Measurements from ENCODE around the genes GIMAP5, AOC1, TMUB1 and CRYGN.

DNA sequence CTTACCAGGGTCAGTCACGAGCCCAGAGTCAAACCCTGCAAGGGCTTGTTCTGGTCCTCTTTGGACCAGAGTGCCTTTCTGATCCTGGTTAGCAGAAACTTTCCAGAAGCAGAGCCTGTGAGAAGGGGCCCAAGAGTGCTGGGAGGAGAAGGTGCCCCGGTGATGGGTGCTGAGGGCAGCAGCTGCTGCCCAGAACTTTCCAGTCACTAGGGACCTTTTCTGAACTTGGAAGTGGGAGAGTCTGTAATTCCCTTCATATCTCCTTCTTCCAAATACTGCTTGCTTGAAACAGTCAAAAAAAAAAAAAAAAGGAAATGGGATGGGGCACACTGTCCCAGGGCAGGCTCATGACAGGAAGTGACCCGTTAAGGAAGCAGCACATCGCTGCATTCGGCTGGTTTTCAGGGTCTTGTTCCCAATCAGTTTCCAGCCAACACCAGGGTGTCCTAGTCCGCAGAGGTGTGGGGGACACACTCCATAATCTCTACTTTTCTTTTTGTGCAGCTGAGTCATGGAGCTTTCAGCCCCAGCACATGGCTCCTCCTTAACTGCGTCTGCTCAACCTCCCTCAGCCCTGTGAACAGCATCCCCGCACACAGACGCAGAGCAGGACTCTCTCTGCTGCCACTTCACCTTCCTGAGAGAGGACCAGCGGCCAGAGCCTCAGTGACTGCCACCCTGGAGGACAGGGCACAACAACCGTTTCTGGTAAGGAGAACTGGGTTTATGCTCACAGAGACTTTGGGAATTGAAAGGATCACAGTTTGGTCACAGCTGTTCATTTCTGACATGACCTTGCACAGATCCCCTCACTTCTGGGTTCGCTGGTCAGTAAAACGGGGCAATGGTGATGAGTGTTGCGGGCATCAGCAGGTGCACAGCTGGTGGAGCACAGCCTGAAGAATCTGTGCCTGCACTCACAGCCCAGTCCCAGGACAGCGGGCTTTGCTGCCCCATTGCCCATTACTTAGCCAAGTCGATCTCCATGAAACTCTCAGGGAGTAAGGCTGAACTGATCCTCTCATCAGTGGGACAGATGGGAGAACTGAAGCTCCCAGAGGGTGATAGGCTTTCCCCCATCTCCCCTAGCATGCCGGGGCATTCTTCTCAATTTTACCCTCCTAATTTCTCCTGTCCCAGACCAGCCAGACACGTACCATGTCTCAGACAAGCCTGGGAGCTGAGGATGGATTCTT lies at the start of gene GIMAP5:
Gene GIMAP5 (plus strand): TSS at position 418 of the 1,196 bp plus-strand sequence.
- RRBS: no CpG with 5 or more reads among the region's 18 CpGs

DNA sequence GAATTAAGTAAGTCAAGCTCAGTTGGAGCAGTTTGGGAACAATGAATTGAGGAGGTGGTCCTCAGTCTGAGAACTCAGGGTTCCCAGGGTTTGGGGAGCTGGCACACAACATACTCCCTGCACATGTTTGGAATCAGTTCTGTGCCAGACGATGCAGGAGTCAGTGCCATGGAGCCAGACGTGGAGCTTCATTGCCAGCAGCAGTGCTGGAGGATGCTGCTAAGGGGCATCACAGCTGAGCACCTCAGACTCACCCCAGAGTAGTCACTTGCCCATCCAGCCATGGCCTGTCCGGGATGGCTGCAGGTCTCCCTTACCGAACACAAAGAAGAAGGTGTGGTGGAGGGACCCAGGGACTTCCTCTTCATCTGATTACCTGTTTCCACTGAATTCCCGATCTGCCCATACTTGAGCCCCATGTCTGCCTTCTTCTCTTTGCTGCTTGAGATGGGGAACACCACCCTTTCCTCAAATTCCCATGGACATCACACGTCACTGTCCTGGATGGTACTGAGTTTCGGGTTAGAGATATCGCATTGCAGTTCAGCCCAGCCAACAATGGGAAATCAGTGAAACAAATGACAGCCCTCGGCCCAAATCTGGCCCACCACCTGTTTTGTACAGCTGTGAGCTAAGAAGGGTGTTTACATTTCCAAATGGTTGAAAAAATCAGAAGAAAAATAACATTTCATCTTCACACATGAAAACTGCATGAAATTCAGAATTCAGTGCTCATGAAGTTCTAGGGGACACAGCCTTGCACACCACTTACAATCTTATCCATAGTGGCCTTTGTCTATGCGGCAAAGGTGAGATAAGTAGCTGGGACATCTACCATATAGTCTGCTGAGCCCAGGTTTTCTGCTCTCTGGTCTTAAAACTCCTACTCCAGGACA lies 8.1 kb downstream of the GIMAP5 start:
- RRBS: no CpG with 5 or more reads among the region's 10 CpGs

DNA sequence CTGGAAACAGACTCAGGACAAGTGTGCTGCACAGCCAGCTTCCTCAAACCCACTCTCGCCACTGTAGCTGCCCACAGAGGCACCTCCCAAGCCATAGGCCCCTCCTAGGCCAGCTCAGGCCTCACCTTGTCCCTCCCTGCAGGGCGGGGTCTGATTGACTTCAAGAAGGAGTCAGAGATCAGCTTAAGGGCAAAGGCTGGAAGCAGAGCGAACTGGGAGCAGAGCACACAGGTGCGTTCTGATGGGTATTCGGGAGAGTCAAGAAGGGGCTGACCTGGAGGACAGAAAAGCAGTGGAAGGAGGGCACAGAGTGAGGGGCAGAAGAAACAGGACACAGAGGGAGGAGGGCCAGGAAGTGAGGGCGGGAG lies at the start of gene AOC1:
Gene AOC1 (plus strand): TSS at position 190 of the 368 bp plus-strand sequence.
- RRBS: no CpG with 5 or more reads among the region's 6 CpGs

GRCh38 chr7:150960976-150961267 lies 17.2 kb downstream of the KCNH2 start:
- RRBS: no CpG with 5 or more reads among the region's 4 CpGs

DNA sequence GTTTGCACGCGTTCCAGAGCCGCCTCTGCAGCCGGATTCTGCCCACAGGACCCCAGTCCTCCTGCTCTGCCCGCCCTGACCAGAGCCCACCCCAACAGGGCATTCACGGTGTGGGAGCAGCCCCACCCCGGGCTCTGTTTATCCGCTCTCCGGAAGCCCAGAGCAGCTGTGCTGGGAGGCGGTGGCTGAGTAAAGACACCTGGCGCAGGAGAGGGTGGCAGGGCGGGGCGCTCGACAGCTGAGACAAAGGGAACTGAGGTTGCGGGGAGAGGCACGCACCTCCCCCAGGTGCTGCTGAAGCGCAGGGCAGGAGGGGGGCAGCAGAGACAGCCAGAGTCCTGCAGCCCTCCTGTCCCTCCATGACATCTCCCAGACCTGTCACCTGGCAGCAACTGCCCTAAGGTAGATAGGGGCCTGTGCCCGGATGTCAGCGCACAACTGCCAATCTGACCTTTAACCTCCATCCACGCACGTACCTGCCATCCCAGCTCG lies 4.2 kb downstream of the KCNH2 start:
- RRBS: 19% methylated on average over 3 of the region's 22 CpGs

DNA sequence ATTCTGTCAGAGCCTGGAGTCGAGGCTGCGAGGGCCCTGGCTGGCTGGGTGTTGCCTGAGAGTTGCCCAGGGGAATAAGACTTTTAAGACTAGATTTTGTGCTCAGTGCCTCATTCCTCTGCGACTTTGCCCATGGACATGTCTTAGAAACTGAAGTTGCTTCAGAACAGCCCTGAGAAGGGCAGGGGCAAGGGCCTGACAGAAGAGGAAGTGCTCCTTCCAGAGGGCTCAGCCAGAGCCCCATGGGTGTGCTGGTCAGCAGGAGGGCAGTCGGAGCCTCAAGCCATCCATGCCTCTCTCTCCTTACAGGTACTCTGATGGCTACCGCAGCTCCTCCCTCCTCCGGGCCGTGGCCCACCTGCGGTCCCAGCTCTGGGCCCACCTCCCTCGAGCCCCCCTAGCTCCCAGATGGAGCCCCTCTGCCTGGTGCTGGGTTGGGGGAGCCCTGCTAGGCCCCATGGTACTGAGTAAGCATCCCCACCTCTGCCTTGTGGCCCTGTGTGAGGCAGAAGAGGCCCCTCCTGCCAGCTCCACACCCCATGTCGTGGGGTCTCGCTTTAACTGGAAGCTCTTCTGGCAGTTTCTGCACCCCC lies 5.1 kb downstream of the ABCB8 start:
- RRBS: no CpG with 5 or more reads among the region's 11 CpGs

- RRBS: no CpG with 5 or more reads among the region's 14 CpGs
These were observed 1.3 kb upstream of the ASIC3 start for GRCh38 chr7:151046739-151047647.

DNA sequence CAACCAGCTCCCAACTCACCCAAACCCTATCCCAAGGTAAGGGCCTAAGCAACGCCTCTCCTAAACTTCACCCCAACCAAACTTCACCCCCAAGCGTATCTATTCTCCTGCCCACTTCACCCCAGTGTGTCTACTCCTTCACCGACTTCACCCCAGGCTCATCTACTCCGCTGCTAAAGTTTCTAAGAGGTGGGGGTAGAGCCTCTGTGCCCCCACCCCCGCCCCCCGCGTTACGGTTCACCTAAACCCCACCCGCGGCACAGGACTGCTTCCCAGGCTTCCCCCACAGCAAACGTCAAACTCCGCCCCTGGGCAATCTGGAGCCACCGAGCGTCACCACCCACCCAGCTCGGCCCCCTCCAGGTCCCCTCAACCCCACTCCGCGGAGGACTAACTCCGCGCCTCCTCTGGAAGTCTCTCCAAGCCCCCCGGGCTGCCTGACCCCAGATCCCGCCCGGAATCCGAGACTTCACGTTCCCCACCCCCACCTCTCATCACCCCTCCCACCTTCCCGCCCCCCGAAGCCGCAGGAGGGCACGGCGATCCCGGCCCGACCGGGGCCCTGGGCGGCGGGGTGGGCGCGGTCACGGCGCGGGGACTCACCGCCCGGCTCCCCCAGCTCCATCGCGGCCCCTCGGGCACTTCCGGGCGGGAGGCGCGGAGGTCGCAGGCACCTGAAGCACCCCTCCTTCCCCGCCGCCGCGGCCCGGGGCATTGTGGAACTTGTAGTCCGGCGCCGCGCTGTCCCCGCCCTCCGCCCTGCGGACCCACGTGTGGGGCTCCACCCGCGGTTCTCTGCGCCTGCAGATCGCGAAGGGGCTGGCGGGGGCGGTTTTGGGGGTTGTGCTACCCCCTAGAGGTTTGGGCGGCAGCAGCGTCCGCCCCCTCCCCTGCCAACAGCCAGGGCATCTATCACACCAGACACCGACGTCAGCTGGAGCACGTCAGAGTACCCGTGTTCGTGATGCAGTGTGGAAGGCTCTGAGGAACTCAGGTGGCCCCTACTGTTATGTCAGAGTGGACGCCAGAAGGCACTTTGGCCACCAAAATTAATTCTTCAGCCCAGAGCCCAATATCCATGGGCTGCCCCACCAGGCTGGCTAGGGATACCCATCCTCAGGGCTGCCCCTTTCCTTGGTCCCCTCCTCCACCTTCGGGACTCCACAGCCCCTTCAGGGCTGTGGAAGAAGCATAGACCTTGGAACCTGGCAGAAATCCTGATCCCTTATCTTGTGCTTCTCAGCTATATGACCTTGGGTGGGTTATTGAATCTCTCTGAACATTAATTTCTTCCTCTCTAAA lies at the start of gene TMUB1:
Gene TMUB1 (minus strand): TSS at position 663 of the 1,302 bp plus-strand sequence.
- RRBS: 2% methylated on average over 28 of the region's 79 CpGs

DNA sequence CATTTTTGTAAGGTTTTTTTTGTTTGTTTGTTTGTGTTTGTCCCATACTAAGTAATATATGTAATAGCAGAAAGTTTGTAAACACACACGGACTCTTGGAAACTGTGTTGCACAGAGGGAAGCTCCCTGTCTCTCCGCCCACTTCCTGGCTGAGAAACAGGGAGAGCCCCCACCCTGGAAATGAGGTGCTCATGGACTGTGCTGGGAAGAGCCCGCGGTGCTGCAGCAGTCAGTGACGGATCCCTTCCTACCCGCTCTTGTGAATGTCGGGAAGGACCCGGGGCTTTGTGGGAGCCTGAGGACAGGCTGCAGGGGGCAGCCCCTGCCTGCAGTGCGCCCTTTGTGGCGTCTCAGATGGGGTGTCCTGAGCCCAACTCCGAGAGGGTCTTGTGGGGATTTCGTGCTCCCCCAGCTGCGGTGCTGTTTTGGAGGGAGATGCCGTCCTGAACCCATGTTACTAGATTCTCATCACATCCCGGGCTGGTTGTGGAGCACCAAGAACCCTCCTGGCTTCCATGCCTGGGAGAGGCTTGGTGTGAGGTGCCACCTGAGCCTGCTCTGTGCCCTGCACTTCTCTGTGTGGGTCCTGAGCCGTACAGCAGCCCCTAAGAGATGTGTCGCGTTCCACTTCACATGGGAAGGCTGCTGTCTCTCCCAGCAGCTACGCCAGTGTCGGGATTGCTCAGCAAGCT lies 13.7 kb downstream of the AGAP3 start:
- RRBS: 76% methylated on average over 3 of the region's 20 CpGs

DNA sequence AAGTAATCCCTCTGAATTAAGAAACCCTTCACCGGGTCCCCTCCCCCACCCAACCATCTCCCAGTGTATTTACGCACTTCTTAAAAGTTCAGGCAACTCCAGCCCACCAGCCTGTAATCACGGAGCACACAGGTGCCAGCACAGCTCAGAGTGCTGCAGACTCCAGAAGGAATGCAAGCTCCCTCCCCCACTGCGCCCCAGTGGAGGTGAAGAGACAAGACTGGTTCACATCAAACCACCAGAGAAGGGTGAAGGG lies 161 bp upstream of the H2BK1 start:
- RRBS: no CpG with 5 or more reads among the region's 4 CpGs

- RRBS: 3% methylated on average over 8 of the region's 71 CpGs
These were observed 775 bp downstream of the CHPF2 start for GRCh38 chr7:151232643-151233873.

GRCh38 chr7:151252914-151253239 lies 4.4 kb upstream of the SMARCD3 start:
- RRBS: no CpG with 5 or more reads among the region's 8 CpGs

DNA sequence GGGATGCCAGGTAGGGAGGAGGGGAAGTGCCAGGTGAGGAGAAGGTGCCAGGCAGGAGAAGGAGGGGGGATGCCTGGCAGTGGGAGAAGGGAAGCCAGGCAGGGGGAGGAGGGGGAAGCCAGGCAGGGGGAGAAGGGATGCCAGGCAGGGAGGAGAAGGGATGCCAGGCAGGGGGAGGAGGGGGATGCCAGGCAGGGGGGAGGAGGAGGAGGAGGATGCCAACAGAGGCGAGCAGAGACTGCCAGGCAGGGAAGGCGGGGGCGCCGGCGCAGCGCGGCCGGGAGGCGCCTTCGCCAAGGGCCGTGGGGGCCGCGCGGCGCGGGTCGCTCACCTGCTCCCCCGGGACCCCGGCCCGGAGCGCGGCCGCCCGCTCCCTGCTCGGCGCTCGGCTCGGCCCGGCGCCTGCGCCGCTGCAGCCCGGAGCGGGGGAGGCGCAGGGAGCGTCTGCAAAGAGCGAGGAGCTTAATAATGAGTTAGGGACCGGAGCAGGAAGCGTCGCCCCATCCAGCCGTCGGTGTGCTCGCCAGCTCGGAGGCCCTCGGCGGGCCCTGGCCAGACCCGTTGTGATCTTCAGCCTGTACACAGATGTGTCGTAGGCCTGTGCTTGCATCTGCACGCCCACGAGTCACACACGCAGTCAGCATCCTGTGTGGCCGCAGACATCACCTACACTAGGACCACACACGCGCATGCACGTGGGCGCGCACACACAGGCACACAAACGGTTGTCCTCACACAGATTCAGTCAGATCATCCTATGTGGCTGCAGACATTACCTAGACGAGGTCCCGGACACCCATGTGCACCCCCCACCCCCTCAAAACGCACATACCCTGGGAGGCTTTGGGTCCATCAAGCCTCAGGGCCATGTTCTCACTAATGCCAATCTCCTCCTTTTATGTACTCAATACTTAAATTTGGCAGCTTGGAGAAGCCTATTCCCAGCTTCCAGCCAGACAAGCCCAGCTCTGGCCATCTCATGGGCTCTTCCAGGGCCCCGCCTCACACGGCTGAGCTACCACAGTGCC lies 28.6 kb upstream of the SMARCD3 start:
- RRBS: 1% methylated on average over 27 of the region's 63 CpGs

DNA sequence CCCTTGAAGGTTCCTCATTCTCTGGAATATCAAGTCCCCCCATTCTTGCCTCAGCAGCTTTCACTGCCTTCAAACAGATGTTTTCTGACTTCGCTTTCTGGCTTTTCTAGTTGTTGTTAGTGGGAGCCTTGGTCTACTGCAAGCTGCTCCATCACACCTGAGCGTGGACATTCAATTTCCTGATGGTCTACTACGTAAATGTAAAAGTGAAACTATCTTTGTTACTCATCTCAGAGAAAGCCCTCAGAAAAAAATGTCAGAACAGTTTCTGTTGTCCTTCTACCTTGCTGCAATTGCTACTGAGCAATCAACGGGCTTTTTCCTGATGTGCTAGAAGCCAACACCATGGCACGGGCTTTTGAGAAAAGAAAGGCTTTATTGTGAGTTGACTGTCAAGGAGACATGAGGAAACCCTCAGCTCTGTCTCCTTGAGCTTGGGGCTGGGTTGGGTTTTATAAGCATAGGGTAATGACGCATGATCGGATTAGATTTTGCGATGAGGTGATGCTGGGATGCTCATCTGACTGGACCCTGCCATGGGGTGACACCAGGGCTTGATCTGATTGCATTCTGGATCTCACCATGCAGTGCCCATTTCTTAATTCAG lies 1.5 kb upstream of the NUB1 start:
- RRBS: no CpG with 5 or more reads among the region's 8 CpGs

DNA sequence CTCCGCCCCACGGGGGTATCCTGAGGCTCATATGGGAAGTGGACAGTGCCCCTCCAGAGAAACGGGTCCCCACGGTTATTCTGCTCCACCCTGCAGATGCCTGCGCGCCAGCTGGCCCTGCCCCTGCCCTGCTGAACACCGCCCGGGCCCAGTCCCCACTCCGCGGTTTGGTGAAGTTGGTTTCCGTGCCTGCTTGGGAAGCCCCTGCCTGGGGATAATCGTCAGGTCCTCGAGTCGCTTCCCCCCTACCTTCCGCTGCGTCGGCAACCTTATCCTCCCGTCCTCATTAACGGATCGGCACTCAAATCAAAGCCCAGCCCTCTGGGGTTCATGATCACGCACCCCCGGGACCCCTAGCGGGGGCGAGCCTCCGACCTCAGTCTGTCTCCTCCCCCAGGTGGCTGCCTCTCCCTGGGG lies 27.8 kb downstream of the WDR86 start:
- RRBS: no CpG with 5 or more reads among the region's 25 CpGs

GRCh38 chr7:151439803-151440725 lies at the start of gene CRYGN:
CRYGN (minus strand) TSS chr7:151440141.
- RRBS: 16% methylated on average over 12 of the region's 49 CpGs

GRCh38 chr7:151608049-151608339 lies 88.3 kb upstream of the RHEB start:
- RRBS: no CpG with 5 or more reads among the region's 8 CpGs

GRCh38 chr7:151631459-151632053 lies 111.9 kb upstream of the RHEB start:
- RRBS: 1% methylated on average over 15 of the region's 52 CpGs

DNA sequence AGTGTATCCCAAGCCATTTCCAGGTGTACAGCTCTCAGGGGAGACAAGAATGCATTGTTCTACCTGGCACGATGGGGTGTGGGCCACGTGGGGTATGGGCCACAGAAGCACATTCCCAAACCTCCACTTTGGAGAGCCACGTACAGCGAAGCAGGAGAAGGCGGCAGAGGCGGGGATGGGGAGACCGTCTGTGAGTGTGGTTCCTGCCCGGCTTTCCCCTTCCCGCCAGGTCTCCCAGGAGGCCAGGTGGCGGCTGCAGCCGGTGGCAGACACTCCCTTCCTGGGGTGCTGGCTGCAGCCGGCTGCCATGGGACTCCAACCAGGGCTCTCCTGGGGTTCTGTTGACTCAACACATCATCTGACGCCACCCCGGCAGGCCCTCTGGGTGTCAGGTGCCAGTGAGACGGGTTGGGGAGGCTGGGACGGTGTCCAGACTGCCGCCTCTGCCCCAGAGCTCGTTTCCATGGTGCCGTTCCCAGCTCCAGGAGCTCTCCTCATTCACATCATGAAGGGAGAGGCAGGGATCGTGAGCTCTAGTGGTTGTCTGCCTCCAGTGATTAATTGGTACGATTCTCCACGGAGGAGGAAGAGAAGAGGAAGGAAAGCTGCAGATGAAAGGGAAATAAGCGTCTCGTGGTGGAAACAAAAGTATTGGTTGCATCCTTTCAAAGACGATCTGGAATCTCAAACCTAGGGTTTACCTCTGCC lies 169.9 kb upstream of the RHEB start:
- RRBS: 10% methylated on average over 7 of the region's 25 CpGs

GRCh38 chr7:151719405-151720778 lies 157.0 kb downstream of the PRKAG2 start:
- RRBS: 61% methylated on average over 3 of the region's 18 CpGs

Data from epithelial cell of prostate (primary cell).